ENCODE data around the genes PITPNM1 and CABP2.

- PRO-cap = no peak
Measured at GRCh38 chr11:67303662-67304450, 526 bp downstream of the SSH3 start.

DNA sequence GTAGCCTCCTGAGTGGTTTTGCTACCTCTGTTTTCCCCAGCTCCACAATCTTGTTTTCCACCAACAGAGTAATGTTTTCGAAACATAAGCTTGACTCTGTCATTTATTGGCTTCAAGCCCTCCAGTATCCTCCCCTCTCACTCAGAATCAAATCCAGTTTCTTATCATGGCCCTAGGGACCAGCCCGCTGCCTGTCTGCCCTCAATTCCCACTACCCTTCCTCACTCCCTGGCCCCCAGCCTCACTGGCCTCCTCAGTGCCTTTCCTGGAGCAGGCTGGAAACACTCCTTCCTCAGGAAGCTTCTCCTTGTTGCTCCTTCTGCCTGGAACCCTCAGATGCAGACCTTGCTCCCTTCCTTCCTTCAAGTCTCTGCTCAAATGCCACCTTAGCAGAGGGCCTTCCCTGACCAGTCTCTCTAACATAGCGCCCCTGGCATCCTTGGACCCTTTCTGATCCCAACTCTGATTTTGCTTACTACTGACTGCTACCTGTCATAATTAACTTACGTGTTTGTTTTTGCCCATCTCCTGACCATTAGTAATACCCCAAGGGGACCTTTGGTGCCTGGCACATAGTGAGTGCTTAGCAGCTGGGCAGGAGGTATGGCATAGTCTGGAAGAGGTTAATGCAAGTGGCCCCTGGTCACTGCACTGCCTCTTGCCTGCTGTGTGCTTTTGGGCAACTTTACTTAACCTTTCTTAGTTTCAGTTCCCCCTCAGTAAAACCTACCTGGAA, 3.7 kb downstream of the POLD4 start:
- PRO-cap = no peak

- PRO-cap = no peak
Measured at GRCh38 chr11:67374886-67375507, 1.6 kb upstream of the CLCF1 start.

DNA sequence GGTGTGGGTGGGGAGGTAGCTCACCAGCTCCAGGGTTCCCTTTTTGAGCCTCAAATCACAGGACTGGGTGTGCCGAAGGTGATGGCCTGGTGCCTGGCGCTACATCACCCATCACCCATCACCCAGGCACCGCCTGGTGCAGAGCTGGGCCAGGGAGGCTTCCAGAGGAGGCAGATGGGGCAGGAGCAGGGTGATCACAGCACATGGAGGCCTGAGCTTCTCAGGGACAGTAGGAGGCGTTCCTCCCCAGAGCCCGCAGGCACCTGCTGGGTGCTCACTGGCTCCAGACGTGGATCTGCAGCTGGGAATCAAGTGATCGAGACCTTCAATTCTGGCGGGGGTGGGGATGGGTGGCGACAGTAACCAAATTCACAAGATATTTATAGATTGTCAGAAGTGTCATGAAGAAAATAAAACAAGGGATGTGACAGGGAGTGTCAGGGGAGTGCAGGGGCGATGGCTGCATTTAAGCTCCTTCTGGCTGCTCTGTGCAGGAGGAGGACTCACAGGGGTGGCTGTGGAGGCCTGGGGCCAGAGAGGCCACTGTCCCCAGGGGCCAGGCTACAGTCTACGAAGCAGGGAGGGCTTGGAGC, 3.3 kb downstream of the TBC1D10C start:
- PRO-cap = no peak

DNA sequence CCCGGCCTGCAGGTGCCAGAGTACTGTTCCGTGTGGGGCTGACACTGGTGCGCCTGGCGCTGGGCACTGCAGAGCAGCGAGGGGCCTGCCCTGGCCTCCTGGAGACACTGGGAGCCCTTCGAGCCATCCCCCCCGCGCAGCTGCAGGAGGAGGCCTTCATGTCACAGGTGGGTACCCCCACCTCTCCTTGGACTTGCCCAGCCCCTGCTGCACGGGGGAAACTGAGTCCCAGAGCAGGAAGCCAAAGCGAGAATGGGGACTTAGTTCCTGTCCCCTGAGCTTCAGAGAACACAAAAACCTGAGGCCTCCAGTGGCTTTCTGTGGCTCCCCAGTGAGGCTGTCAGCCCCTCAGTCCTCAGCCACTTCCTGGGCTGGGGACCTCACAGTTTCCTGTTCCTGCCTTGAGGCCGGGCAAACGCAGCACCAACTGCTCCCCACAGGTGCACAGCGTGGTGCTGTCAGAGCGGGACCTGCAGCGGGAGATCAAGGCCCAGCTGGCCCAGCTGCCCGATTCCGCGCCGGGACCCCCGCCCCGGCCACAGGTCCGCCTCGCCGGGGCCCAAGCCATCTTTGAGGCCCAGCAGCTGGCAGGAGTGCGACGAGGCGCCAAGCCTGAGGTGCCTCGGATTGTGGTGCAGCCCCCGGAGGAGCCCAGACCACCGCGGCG, 5.2 kb downstream of the TBC1D10C start:
- PRO-cap = no peak

DNA sequence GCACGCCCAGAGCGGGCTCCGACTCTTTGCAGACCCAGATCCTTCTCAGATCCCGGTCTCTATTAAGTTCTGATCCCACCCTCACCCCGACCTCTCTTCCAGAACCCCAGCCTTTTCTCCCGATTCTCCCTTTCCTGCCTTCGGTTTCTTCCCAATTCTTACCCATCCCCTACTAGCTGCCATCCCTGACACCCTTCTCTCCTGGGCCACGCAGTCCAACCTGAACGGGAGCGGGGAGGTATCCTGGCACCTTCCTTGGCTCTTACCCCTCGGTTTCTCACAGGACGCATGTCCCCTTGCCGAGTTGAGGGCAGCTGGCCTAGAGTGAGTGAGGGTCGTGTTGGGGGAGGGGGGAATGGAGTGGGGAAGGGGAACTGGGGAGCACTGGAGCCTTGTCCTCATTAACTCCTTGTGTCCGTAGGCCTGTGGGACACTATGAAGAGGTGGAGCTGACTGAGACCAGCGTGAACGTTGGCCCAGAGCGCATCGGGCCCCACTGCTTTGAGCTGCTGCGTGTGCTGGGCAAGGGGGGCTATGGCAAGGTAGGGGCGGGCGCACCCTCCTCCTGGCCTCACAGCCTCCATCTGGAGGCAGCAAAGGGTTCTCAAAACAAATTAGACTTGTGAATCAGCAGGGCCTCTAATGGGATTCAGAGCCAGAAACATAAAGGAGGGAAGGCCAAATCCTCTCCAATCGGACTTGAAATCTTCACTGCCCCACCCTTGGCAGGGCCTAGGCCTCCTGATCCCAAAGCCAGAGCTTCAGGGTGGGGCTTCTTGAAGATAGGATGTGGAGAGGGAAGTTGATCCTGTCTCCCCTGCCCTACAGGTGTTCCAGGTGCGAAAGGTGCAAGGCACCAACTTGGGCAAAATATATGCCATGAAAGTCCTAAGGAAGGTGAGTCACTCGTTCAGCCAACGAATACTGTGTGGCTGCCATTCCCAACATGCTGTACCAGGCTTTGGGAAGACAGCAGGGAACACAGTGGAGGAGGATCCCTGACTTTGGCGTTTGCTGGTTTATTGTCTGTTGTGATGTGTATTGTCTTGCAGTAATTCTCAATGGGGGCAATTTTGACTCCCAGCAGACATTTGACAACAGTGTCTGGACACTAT, 762 bp downstream of the RPS6KB2 start:
- PRO-cap = no peak

GRCh38 chr11:67504325-67504593, 904 bp downstream of the PITPNM1 start:
- PRO-cap = no peak

DNA sequence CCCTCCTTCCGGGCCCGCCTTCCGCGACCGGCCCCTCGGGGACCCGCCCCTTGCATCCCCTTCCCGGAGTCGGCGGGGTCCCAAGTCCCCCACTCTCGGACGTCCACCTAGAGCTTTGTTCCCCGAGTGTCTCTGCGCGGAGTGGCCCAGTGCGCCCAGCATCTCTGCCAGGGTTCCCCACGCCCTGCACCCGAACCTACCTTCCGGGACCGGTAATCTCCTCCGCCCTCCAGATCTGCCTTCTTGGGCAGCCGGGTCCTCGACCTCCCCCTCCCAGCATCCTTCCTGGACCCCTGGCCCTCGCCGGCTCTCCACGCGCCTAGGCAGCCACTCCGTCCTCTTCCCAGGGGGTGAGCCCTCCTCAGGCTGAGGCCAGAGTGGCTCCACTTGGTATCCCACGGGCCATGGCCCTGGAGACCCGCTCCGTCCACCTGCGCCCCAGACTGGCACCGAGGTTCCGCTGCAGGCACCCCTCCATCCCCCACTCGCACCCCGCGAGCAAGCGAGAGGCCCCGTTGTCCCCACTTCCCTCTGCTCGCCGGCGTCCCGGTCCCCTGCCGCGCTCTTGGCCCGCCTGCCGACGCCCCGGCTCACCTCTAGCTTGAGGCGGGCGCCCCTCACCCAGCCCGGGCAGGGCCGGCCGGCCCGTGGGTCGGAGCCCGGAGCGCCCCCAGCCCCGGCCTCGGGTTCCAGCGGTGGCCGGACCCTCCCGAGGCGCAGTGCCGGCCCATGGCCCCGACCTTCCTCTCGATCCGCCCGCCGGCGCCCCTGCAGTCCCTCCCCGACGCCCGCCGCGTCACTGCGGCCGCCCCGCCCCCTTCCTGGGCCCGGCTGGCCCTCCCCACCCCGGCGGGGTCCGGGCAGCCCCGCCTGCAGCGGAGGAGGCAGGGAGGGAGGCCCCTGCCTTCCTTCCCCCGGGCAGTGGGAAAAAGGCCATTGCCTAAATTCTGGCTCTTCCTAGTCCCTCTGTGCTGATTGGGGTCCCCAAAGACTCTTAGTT, at the start of gene PITPNM1:
Gene PITPNM1 (minus strand): TSS at position 770 of the 1,000 bp plus-strand sequence.
- PRO-cap = unidirectional peak, minus-strand start at position 770 of the sequence

- PRO-cap = no peak
Measured at GRCh38 chr11:67523353-67523610, at the start of gene CABP2. Gene CABP2, minus strand, starts transcription at chr11:67523446.

GRCh38 chr11:67583947-67584598, 461 bp downstream of the GSTP1 start:
- PRO-cap = no peak

GRCh38 chr11:67610883-67611644, 4.3 kb downstream of the NDUFV1 start:
- PRO-cap = no peak

GRCh38 chr11:67615360-67616230, 8.9 kb downstream of the NDUFV1 start:
- PRO-cap = no peak

GRCh38 chr11:67619770-67620324, 9.9 kb downstream of the NUDT8 start:
- PRO-cap = no peak

GRCh38 chr11:67634714-67635248, 4.8 kb downstream of the TBX10 start:
- PRO-cap = no peak

DNA sequence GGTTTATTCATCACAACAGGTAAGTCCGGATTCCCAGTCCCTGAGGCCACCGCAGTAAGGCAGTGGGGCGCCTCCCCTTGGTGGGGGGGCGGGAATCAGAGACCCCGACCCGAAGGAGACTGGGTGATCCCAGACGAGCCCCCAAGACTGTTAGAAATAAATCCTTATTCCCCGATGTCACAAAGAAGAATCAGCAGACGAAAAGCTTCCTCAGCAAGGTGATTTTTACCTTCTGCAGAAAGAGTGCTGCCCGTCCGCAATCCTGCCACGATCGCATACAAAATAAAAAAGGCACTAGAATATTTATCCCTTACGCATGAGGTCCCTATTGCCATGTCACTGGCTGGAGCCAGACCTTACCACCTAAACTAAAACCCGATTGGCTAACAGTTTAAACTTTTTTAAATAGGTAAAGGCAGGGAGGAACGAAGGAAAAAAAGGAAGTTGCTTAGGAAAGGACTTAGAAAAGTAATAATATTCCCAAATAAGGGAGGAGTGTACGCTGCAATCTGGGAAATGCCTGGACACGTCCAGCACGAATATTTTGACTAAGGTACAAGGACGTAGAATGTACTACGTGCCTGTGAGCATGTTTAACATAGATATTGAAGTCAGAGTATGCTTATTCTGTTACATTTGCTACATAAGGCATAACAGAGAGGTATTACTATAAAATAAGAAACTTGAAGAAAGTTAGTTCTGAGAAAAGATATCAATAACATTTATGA, 21.2 kb upstream of the ALDH3B2 start:
- PRO-cap = no peak

DNA sequence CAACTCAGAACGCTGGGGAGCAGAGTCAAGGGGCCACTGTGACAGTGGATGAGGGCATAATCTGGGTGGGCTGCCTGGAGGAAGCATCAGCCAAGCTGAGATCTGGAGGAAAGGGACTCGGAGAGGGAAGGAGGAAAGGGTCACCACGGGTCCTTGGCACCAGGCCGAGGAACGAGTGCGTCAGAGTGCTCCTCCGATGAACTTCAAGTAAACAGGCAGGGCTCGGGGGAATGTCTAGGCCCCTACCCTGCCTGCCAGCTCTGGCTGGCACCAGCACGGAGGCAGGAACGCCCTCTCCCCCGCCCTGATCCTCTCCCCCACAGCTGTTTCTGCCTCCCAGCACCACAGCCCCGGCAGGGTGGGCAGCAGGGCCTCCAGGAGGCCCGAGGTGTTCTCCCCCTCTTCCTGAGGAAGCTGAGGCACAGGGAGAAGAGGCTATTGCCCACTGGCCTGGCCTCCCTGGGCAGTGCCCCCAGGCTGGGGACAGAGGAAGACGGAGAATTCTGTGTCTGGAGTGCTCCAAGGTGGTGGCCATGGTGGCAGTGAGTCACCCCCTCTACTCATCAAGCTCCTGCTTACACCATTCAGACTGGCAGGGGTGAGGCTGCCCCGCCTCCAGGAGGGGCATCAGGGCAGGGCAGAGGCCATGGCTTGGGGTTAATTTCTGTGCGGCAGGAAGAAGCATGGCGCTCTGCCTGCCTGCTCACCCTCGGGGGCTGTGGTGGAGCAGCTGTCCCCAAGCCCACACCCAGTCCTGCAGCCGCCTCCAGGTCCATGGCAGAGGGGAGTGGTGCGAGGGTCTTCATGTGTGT, 4.3 kb downstream of the ALDH3B1 start:
- PRO-cap = no peak

DNA sequence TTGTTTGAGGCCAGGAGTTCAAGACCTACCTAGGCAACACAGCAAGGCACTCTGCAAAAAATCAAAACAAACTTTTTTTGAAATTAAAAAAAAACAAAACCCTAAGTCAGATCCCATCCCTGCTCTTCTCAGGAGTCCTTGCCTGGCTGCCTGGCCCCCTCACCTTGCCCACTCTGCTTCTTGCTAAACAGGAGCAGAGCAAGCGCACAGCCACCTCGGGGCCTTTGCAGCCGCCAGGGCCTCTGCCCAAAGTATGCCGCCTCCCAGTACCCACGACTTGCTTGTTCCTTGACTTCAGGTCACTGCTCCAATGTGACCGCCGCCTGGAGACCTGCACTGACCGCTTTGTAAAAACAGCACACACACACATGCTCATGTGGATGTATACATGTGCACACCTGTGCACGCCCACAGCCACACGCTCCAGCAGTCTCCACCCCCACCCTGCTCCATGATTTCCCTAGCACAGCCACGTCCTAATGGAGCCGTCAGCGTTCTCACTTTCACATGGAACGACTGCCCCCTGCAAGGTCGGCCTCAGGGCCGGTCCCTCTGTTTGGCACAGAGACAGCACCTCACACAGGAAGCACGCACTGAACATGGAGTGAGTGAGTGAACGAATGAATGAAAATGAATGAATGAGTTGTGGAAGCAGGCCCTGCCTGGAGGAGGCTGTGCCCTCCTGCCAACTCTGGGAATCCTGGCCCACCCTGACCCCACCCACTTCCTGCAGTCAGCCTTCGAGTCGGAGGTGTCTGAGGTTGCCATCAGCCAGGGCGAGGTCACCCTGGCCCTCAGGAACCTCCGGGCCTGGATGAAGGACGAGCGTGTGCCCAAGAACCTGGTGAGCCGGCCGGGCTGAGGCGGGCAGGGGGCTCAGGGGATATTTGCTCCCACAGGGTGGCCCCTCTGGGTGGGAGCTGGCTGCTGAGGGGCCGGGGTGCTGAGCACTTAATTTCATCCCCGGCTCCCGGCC, 8.0 kb downstream of the ALDH3B1 start:
- PRO-cap = no peak

- PRO-cap = no peak
Measured at GRCh38 chr11:68039150-68039672, 386 bp downstream of the TCIRG1 start.

- PRO-cap = no peak
Measured at GRCh38 chr11:68061388-68062294, 22.8 kb downstream of the TCIRG1 start.

- PRO-cap = no peak
Measured at GRCh38 chr11:68062295-68063214, 23.7 kb downstream of the TCIRG1 start.

All from peritoneum (tissue), 1 donor.